Fibroblast of villous mesenchyme (primary cell): ENCODE measurements around a stretch of chr3.

GRCh38 chr3:71466468-71466819 is 117.1 kb downstream of the FOXP1 start:
- CAGE, long polyA plus RNA: no peak

GRCh38 chr3:71615077-71615392 is 31.5 kb upstream of the FOXP1 start:
- CAGE, long polyA plus RNA: no peak

DNA sequence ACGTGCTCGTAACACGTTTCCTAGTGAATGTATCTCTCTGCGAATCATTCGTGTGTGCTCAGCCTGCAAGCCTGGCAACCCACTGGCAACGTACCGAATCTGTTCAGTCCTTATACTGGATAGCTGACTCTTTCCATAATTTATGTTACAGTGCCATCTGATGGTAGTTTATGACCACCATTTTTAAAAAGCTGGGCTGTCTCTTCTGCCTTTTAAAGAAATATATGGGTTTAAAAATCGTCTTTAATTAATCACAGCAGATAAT is 69.3 kb upstream of the FOXP1 start:
- CAGE, long polyA plus RNA: no peak

DNA sequence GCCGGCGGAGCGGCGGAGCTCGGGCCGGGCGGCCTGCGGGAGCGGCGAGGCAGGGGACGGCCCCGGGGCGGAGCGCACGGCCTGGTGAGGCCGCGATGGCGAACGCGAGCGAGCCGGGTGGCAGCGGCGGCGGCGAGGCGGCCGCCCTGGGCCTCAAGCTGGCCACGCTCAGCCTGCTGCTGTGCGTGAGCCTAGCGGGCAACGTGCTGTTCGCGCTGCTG is 210 bp downstream of the GPR27 start:
- CAGE, long polyA plus RNA: no peak

DNA sequence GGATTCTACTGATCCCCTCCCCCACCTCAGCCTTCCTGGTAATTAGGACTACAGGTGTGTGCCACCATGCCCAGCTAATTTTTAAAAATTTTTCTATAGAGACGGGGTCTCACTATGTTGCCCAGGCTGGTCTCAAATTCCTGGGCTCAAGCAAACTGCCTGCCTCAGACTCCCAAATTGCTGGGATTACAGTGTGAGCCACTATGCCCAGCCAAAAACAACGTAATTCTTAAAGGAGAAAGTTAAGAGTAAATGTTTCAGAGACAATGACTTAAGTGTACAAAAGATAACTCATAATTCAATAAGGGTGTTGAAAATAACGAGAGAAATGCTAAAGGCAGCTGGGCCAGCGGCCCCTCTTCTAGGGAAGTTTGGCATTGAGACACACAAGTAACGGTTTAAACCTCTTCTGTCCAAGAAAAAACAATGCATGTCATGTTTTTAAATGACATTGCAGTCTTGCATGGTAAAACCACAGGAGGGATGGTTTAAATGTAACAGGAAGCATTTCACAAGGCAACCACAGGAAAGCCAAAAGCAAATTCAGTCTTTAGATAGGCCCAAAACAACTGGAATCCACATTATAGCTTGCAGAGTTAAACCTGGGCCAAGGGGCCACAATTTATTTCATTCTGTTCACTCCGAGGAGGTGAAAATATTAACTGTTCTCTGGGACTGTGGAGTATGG is 5.1 kb downstream of the PROK2 start:
- CAGE, long polyA plus RNA: no peak

- CAGE, long polyA plus RNA: no peak
These were observed 21.7 kb upstream of the PROK2 start for GRCh38 chr3:71806569-71807196.

- CAGE, long polyA plus RNA: no peak
These were observed 293.6 kb upstream of the PROK2 start for GRCh38 chr3:72078320-72079246.

DNA sequence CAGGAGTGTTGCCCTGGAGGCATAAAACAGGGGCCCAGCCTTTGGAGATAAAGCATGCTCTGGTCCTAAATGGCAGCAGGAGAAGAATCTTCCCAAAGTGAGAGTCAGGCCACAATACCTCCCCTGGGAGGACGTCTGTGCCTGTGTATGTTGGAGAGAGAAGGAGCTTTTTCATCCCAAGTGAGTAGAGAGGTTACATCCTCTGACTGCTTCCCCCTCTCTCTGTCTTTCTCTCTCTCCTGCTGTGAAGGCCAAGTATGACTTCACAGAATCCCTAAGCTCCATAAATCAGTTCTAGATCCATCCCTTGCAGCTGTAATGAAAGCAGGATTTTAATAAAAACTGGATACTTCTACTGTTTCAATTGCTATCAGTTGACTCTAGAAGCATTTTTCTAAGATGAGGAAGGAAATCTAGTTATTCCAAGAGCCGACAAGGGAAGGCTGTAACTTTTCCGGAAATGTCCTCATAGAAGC is 389.1 kb upstream of the PROK2 start:
- CAGE, long polyA plus RNA: no peak

DNA sequence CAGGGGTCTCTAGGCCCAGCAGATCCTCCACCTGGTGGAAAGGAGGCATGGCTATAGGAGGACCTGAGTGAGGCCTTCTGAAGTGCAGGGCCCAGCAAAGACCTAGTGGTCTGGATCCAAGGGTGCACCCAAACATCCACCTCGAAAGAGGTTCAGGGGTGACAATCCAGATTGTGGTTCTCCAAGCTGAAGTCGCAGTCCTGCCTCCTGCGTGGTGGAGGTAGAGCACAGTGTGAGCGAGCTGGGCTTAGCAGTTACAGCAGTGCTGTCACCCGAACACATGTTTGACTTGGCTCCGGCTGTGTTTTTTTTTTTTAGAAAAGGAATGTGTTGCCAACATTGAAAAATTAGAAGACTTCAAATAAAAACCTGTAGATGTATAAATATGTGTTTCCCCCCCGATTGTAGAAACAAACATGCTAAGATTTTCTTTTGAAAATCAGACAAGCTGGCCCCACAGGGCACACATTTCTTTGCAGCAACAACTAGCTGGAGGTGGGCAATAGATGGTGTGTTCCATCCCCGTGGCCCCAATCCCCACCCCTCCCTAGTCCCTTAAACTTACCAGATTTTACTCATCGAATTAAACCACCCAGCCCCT is 530.8 kb downstream of the SHQ1 start:
- CAGE, long polyA plus RNA: no peak

DNA sequence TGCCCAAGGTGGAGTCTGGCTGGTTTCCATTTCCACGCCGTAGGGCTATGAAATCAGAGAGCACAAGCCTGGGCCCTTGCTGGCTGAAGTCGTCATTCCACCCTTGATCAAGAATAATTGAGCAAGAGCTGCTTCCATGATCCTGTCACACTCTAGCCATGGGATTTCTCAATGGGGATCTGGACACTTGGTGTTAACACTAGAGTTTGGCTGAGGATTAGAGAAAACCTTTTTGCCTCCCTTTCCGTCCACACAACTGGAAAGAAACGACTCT is 475.0 kb downstream of the SHQ1 start:
- CAGE, long polyA plus RNA: no peak

DNA sequence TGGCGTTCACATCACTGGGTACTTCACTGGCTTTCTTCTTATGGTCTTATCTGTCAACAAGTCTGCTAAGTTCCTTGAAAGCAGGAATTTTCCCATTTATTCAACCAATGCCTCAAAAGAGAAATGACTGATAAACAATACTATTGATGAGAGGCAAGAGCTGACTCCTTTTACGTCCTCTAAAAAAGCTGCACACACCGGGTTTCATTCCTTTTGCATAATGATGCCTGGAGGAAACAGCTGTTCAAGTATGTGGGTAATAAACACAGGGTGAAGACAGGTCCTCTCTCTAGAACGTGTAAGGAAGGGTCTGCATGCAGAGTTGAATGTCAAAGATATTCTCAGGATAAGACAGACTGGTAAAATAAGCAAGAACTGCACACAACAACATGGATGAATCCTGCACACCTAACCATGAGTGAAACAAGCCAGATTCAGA is 408.7 kb downstream of the SHQ1 start:
- CAGE, long polyA plus RNA: no peak

GRCh38 chr3:72446104-72447370 is 401.7 kb downstream of the SHQ1 start:
- CAGE, long polyA plus RNA: no peak

- CAGE, long polyA plus RNA: no peak
These were observed 31.1 kb upstream of the PPP4R2 start for GRCh38 chr3:72965509-72965854.

DNA sequence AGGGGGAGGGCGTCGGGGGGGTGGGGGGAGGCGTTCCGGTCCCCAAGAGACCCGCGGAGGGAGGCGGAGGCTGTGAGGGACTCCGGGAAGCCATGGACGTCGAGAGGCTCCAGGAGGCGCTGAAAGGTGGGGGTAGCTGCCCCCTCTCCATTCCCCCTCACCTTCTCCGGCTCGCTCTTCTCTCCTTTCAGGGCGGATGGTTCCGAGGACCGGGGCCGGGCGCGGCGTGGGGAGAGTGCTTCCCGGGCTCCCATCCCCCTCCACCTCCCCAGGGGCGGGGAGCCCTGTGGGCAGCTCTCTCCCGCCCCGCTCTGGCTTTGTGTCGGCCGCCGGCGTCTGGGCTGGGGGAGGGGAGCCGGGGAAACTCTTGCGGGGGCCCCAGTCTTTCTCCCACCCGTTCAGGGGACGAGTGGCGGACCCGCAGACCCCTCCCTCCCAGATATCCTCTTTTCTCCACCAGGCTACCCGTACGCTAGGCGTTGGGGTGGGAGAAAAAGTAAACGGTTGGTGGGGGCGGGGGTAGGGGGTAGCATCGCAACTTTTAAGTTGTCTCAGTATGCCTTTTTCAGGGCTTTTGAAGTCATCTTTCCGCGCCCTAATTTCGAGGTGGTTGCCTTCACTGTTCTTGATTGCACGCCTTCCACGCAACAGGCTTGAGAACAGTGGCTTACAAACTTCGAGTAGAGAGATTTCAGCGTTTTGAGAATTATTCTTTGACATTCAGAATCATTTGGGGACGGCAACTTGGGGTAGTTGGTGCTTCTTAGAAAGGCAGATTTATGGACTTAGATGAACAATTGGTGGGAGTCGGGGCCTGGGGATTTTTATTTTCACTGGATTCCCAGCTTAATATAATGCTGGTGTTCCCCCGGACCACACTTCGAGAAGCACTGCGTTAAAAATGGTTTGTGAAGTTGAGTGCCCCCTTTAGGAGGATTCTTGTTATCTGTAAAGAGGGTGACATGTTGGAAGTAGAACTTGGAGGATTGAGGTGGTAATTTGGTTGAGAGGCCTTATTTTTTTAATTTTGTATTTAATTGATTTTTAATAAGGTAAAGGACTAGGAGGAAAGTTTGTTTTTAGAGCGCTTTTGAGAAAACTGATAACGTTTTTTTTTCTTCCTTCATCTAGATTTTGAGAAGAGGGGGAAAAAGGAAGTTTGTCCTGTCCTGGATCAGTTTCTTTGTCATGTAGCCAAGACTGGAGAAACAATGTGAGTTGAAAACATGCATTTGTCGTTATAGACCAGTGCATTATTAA is 765 bp downstream of the PPP4R2 start:
- CAGE, long polyA plus RNA: no peak

DNA sequence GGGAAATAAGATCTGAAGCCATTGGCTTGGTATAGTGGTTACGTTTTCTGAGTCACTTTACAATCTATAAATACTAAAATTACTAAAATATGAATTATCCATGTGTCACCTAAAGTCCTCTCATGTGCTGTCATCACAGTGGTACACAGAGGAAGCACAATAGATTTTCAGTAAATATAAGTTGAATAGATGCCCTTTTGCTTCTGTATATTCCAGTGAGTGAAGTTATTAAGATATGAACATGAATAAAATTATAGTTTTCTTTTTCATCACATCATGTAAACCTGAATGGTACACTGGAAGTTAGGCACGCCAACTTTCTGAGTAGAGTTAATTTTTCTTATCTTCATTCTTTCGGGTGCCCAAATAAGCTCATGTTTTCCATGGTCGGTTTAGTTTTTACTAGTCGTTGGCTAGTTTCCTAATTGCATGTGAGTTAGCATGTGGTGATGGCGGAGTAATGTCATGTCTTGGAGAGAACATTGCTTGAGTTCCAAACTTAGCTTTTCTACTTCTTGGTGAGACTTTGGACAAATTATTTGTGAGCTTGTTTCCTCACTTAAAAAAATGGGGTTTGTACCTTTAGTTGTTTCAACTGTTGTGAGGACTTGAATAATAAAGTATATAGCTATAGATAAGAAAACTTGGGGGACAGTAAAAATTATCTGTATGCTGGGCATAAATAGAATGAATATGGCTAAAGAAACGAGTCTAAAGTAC is 11.6 kb downstream of the PPP4R2 start:
- CAGE, long polyA plus RNA: no peak

- CAGE, long polyA plus RNA: no peak
These were observed 205.3 kb downstream of the PDZRN3 start for GRCh38 chr3:73419269-73419957.

DNA sequence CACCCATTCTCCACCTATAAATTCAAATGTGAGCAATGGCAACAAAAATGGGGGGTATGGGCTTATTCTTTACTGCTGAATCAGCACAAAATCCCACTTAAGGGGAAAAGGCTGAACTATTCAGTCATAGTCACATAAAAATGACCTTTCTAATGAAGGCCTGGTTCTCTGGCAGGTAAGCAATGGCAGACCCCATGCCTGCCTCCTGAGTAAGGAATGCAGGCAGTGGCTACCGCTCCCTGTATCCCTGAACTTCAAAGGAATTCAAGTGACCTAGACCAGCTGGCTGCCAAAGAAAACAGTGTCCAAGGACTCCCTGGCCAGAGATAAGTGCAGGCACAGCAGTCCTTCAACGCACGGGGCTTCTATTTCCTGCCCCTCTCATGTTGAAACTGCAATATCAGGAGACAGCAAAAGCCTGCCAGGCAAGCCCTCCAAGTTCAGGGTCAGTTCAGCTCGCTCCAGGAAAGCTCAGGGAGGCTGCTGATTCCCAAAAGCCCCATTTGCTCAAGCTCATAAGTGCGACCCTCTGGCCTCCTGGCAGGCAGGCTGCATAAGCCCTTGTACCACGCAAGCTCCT is 134.1 kb downstream of the PDZRN3 start:
- CAGE, long polyA plus RNA: no peak

DNA sequence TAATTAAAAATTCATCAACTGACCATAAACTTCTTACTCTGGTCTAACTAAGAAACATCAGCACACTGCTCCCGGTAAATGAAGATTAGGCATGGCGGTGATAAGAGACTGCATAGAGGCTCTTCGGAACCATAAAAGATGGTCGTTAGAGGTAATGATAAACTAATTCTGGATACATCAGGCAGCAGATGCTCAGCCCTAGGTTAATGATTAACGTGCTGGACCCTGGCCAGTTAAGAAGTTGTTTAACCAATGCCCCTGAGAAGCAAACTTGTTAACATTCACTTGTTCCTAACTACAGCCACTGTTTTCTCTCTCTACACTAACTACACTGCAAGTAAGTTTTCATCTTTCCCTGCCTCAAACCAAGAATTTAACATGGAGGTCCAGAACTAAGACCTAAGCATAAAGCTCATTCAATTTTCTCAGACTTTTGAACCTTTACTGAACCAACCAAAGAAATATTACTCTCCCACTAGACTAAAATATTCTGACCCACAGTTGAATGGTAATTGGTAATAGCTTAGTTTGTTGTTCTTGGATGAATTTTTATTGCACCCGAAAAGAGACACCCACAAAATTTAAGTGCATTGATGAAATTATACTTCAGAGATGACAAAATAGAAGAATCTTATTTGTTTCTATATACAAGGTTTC is 111.3 kb downstream of the PDZRN3 start:
- CAGE, long polyA plus RNA: no peak

DNA sequence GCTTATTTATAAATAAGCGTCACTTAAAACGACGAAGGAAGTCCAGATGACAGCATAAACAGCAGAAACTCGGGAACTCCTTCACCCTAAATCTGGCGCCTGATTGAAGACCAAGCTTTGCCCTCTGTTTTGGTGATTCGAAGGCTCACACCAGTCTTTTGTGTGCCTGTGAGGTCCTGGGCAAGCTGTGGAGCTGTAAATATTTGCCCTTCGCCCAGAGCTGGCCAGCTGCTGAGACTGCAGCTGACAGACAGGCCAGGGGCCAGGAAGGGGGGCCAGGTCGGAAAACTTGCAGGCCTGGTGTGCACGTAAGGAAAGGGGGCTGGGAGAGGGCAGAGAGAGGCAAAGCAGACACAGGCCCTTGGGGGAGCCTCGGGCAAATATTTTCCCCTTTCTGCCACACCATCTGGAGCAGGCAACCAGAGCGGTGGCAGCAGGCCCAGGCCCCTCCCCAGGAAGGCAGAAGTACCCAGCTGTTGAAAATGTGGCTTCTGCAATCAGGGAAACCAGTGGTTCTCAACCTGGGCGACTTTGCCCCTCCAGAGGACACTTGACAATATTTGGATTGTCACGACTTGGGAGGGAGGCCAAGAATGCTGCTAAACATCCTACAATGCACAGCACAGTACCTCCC is 2.6 kb downstream of the PDZRN3 start:
- CAGE, long polyA plus RNA: no peak

DNA sequence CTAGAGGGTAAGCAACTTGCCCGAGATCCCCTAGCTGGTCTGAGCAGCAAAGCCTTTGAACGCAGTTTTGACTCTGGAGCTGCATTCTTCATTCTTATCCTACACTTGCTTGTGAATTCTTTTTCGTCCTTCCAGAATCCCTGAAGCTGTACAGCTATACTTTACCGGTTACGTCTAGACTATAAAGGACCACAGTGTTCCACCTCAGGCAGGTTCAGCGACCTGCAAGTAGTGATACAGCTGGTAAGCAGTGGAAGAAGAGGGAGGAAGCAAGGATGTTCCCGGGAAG is 1.1 kb downstream of the PDZRN3 start:
- CAGE, long polyA plus RNA: no peak